Mammary microvascular endothelial cell (primary cell): ENCODE results near the genes HES2 and PARK7.

GRCh38 chr1:6392869-6393639 lies 513 bp downstream of the ACOT7 start:
- RAMPAGE, long total RNA, result start-site peak on the minus strand at chr1:6393325-6393412, 543 and 35 reads in 2 replicates

DNA sequence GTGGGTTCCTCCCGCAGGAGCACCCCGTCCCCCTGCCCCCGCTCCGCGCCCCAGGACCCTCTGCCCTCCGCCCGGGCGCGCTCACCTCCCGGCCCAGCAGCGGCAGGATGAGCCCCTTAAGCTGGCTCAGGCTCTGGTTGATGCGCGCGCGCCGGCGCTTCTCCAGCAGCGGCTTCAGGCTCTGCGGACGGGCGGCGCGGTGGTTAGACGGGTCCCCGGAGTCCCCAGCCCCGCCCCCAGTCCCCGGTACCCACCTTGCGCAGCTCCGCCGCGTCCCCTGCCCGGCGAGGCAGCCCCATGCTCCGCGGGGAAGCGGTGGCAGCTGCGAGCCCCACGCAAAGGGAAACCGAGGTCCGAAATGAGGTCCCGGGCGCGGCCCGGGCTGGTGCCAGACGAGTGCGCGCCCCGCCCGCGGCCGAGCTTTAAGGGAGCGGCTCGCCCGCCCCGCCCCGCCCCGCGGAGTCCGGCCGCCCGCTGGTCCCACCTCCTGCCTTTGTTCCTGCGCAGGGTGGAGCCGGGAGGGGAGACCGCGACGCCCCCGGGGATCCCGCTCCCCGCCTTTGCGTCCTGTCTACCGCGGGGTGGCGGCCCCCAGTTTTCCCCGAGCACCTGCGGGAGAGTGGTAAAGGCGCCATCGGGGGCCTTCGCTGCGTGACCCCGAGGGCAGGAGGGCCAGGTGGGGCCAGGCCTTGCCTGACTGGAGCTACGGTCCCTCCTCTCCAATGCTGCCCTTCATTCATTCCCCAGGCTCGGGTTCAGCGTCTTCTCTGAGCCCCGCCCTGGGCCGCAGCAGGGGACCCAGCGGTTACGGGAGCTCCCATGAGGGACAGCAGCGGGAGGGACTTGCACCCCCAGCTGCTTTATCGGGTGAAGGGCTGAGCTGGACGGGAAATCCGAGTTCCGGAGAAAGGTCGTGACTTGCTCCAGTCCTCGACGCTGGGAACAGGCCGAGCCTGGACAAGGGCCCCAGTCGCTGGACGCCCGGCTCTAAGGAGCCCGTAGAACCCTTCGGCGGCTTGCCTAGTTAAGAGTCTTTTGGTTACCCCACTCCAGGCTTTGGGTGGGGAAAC lies at the start of gene HES2:
HES2 (minus strand) TSS at position 398 of the 1,070 bp plus-strand sequence.
- RAMPAGE, long total RNA, result no peak

DNA sequence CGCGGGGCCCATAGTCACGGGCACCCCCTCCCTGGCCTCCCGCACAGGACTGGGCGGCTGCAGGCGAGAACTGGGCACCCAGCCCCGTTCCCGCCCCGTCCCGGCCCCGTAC lies 6.4 kb downstream of the PLEKHG5 start:
- RAMPAGE, long total RNA, result no peak

- RAMPAGE, long total RNA, result no peak
Observed at GRCh38 chr1:6601841-6602373, 762 bp downstream of the KLHL21 start.

- RAMPAGE, long total RNA, result no peak
Observed at GRCh38 chr1:6724317-6725220, 23.0 kb upstream of the DNAJC11 start.

GRCh38 chr1:6771161-6771858 lies 13.9 kb upstream of the CAMTA1 start:
- RAMPAGE, long total RNA, result no peak

- RAMPAGE, long total RNA, result no peak
Observed at GRCh38 chr1:6924369-6924660, 139.1 kb downstream of the CAMTA1 start.

- RAMPAGE, long total RNA, result no peak
Observed at GRCh38 chr1:7389697-7390344, 381.3 kb upstream of the VAMP3 start.

DNA sequence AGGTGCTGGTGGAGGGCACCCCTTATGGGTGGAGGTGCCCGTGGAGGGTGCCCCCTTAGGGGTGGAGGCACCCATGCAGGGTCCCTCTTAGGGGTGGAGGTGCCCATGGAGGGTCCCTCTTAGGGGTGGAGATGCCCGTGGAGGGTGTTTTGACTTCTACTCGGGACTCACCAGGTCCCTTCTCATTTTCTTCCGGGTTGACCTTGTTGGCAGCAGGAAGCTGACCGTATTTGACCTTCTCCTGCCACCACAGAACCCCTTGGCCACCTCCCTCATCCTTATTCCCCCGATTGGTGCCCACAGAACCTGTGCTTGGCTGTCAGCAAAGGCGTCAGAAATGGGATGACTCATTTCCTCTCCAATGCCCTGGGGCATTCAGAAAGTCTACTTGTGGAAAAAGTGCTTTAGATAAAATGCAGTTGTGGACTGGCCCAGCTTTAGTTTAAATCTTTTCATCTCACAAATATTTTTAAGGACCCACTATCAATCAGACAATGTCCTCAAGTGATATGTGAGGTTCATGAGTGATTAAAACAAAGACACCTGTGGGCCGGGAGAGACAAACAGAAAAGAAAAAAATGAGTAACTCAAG lies 221.8 kb upstream of the VAMP3 start:
- RAMPAGE, long total RNA, result no peak

GRCh38 chr1:7552192-7552920 lies 218.7 kb upstream of the VAMP3 start:
- RAMPAGE, long total RNA, result no peak

- RAMPAGE, long total RNA, result no peak
Observed at GRCh38 chr1:7645570-7645894, 125.6 kb upstream of the VAMP3 start.

GRCh38 chr1:7679100-7679348 lies 92.1 kb upstream of the VAMP3 start:
- RAMPAGE, long total RNA, result no peak

- RAMPAGE, long total RNA, result no peak
Observed at GRCh38 chr1:7680133-7681363, 90.5 kb upstream of the VAMP3 start.

DNA sequence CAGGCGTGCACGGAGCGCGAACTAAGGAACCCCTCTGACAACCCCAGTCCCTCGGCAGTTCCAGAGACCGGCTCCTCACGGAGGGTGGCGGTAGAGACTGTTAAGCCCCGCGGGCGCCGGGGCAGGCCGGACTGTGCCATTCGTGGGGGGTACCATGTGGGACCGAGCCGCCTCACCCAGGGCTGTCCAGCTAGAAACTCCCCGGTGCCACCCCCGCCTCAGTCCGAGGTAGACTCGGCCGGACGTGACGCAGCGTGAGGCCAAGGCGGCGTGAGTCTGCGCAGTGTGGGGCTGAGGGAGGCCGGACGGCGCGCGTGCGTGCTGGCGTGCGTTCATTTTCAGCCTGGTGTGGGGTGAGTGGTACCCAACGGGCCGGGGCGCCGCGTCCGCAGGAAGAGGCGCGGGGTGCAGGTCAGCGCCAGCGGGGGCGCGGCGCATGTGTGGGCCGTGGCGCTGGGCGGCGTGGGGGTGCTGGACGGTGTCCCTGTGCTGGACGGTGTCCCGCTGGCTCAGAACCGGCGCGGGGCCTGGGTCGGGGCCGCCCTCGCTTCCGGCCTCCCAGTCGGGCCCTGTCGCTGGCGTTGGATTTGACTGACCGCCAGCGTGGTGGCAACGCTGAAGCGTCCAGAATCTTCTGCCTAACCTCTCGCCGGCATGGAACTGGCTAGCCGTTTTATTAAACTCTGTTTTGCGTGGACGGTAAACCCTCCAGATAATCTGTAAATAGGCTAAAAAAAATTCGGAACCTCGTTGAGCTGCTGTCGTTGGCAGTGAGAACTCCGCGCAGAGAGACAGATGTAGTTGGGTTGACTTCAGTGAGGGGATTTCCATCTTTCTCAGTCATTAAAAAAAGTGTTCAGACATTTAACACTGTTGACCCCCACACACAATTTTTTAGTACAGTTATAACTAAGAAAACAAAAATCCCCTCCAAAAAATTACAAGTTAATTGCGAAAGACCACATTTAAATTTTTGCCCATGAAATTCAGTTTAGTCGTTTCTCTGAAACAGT lies at the start of gene PARK7:
PARK7 (plus strand) TSS at position 329 of the 1,013 bp plus-strand sequence.
- RAMPAGE, long total RNA, result start-site peak on the plus strand centred at position 327 of the sequence, 88 bp wide, 5,625 and 3,189 reads in 2 replicates

GRCh38 chr1:7962624-7963110 lies 1.2 kb downstream of the PARK7 start:
- RAMPAGE, long total RNA, result no peak

- RAMPAGE, long total RNA, result no peak
Observed at GRCh38 chr1:8011863-8013070, 13.8 kb downstream of the ERRFI1 start.

DNA sequence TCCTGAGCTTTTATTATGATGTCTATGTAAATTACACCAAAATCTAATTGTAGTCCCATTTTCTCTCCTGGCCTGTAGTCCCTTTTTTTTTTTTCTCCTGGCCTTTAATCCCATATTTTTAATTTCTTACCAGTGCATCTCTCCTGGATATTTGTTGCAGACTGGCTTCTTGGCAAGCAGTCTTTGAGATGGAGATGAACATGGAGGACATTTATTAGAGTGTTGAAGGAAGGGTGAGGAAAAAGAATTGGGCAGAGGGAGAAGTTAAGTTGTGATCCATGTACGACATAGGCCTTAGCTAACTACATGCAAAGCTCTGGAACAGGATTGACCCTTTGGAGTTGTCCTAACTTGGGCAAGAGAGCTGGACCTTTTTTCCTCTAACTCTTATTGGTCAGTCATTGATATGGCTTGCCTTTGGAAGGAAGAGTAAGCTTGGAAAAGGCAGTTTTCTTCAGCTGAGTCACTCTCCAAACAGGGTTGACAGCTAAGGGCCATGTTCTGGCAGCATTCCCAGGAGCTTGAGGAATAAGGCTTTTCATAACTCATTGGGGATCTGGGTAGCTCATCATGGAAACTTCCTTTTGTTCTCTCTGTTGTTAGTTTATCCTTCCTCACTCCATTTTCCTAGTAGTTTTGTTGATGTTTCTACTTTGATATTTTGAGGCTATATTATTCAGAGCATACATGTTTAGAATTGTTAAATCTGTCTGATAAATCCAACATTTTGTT lies 14.4 kb upstream of the ERRFI1 start:
- RAMPAGE, long total RNA, result no peak

- RAMPAGE, long total RNA, result no peak
Observed at GRCh38 chr1:8061272-8061771, 35.2 kb upstream of the ERRFI1 start.

DNA sequence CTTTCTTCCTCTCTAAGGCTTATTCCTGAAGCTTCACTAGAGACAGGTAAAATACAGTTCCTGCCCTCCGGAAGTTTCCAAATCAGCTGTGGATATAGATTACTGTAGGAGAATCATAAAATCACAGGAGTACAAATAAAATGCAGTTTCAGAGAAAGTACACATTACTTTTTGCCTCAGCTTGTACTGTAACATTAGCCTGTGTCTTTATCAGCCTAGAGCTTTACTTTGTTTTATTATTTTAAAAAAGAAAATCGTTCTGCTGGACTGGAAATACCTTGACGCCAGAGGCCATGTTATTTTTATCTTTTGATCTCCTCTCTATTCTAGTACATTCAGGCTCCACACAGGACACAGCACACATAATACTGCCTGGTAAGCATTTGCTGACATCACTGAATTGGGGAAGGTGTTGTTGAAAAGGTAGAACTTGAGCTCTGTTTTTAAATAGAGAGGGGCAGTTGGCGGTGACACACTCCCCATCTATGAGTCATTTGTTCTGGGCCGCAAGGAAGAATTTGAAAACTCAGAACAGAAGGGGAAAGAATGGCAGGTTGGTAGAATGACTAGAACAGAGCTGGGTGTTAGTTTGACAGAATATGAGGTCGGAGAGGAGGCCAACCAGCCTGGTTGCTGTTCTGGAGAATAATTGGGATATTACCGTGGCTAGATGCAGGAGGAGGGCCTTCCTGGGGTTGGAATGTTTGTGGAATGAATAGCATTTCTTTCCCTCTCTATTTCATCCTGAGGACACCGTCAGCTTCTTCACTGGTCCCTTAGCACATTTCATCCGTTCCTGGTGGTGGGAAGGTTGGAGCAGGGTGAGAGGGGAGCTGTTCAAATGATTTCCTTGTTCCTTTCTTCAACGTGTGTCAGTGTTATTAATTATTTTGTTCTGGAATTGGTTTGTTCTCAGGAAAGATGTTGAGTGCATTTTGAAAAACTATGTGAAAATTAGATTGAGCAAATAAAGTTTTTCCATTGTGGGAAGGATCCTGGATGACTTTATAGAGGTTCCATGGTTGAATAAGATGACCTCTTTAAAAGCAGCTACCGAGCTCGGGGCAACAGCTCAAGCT lies 52.1 kb upstream of the ERRFI1 start:
- RAMPAGE, long total RNA, result no peak

DNA sequence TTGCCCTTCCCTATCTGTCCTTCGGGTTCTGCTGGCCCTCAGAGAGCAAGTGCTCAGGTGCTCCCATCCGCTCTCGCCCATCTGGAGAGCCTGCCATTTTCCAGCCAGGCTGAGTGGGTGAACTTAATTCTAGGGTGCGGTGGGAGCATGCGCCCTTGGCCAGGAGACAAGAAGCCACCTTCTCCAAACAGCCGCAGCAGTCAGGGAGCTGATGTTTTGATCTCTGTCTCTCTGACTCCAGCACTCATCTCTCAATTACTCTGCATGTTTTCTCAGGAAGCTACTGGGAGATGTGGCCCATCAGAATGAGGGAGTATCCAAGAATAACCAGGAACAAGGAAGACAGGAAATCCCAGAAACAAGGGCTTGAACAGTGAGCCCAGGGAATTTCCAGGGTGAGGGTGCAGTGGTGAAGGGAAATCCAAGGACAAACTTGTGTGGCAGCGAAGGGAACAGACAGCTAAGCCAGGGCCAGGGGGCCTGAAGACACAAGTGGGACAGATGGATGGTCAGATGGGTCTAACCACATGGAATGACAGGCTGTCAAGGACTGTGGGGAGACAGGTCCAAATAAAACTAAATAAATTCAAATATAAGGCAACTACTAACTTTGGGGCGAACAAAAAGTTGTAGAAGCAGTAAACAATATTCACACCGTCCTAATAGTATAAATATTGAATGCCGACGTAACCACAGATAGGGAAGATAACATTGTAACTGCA lies 121.8 kb upstream of the ERRFI1 start:
- RAMPAGE, long total RNA, result no peak